Thyroid gland (tissue), 7 donors: Measurements from ENCODE around the genes TAS2R50 and PRB4.

- PRO-cap, 2 experiments, result no peak in any of the 2 experiments
- RAMPAGE, long total RNA, 5 experiments, result no peak in any of the 5 experiments
These were observed 48.9 kb downstream of the A2M start for GRCh38 chr12:9066818-9067182.

GRCh38 chr12:9072160-9073092 lies 43.3 kb downstream of the A2M start:
- PRO-cap, 2 experiments, result no peak in any of the 2 experiments
- RAMPAGE, long total RNA, 5 experiments, result no peak in any of the 5 experiments

DNA sequence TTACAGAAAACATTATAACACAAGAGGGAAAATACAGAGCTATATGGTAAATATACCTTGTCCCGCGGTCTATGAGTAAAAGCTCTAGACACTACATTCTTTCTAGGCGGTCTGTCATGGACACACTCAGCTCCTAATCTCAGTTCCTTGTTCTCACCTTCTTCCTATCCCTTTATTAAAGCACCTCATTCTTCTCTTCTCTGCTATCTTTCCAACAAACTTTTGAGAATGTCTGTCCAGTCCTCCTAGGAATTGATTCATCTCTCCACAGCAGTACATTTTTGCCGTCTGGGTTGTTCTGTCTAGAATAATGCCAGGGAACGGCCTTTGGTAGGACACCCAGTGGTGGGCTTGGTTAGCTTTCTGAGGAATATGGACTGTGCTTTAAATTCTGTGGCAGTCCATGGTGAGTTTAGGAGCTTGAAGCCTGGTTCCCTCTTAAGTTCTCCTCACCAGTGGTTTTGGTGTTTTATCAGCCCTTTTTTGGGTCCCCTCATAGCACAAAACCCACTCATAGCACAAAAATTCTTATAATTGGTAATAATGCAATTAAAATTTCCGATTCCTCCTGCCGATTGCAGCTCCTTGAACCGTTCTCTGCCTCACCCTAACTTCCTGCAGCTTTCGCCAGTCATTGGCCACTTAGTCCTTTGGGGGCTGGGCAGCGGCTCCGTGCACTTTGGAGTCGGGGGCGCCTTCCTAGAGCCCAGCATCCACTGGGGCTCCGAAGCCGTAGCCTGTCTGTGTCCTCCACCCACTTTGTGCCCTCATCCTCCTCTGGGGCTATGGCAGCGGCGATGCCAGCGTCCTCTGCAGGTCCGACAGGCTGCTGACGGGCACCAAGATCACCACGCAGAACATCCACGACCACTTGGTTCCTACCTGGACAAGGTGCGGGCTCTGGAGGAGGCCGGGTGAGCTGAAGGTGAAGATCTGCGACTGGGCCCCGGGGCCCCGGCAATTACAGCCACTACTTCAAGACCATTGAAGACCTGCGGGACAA lies 11.5 kb upstream of the A2M start:
- PRO-cap, 2 experiments, result no peak in any of the 2 experiments
- RAMPAGE, long total RNA, 5 experiments, result no peak in any of the 5 experiments

DNA sequence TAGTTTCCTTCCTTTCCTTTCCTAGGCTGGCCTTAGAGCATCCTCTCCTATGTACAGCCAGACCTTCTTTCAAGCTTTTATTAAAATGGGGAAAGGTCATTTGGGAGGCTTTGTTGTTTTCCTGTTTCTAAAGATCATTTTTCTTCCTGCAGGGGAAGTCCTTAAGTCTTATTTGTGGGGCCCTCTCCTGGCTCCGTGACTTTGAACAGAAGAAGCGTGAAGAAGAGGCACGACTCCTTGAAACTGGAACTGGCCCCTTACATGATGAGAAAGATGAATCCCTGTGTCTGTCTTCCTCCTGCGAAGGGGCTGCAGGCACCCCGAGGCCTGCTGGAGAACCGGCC lies 85.3 kb upstream of the PZP start:
- PRO-cap, 2 experiments, result no peak in any of the 2 experiments
- RAMPAGE, long total RNA, 5 experiments, result start-site peak on the plus strand in 1 of 5 experiments, centred at position 201 of the sequence, 16 reads per replicate

DNA sequence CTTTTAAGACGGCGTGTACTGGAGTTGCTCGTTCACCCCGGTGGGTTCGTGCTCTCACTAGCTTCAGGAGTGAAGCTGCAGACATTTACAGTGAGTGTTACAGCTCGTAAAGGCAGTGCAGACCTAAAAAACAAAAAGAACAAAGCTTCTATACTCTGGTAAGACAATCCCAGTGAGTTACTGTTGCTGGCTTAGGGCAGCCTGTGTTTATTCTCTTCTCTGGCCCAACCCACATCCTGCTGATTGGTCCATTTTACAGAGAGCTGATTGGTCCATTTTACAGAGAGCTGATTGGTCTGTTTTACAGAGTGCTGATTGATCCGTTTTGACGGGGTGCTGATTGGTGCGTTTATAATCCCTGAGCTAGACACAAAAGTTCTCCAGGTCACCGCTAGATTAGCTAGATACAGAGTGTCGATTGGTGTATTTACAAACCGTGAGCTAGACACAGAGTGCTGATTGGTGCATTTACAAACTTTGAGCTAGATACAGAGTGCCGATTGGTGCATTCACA lies 158.0 kb downstream of the KLRB1 start:
- PRO-cap, 2 experiments, result no peak in any of the 2 experiments
- RAMPAGE, long total RNA, 5 experiments, result no peak in any of the 5 experiments

DNA sequence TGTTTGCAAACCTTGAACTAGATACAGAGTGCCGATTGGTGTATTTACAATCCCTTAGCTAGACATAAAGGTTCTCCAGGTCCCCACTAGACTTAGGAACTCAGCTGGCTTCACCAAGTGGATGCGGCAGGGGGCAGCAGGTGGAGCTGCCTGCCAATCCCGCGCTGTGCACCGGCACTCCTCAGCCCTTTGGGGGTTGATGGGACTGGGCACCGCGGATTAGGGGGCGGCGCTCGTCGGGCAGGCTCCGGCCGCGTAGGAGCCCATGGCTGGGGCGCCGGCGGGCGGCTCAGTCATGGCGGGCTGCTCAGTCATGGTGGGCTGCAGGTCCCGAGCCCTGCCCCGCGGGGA lies 157.5 kb downstream of the KLRB1 start:
- PRO-cap, 2 experiments, result no peak in any of the 2 experiments
- RAMPAGE, long total RNA, 5 experiments, result no peak in any of the 5 experiments

- PRO-cap, 2 experiments, result no peak in any of the 2 experiments
- RAMPAGE, long total RNA, 5 experiments, result no peak in any of the 5 experiments
These were observed 4.7 kb downstream of the CLEC2D start for GRCh38 chr12:9674131-9674773.

- PRO-cap, 2 experiments, result no peak in any of the 2 experiments
- RAMPAGE, long total RNA, 5 experiments, result no peak in any of the 5 experiments
These were observed 29.3 kb upstream of the KLRF1 start for GRCh38 chr12:9798010-9798364.

- PRO-cap, 2 experiments, result no peak in any of the 2 experiments
- RAMPAGE, long total RNA, 5 experiments, result no peak in any of the 5 experiments
These were observed 1.2 kb downstream of the CLEC7A start for GRCh38 chr12:10128572-10129334.

GRCh38 chr12:10243900-10244379 lies 31.3 kb downstream of the GABARAPL1 start:
- PRO-cap, 2 experiments, result no peak in any of the 2 experiments
- RAMPAGE, long total RNA, 5 experiments, result no peak in any of the 5 experiments

- PRO-cap, 2 experiments, result peak in 1 of 2 experiments; most common plus-strand start chr12:10311529 (in 1)
- RAMPAGE, long total RNA, 5 experiments, result no peak in any of the 5 experiments
These were observed 3.5 kb downstream of the KLRD1 start for GRCh38 chr12:10311118-10311669.

DNA sequence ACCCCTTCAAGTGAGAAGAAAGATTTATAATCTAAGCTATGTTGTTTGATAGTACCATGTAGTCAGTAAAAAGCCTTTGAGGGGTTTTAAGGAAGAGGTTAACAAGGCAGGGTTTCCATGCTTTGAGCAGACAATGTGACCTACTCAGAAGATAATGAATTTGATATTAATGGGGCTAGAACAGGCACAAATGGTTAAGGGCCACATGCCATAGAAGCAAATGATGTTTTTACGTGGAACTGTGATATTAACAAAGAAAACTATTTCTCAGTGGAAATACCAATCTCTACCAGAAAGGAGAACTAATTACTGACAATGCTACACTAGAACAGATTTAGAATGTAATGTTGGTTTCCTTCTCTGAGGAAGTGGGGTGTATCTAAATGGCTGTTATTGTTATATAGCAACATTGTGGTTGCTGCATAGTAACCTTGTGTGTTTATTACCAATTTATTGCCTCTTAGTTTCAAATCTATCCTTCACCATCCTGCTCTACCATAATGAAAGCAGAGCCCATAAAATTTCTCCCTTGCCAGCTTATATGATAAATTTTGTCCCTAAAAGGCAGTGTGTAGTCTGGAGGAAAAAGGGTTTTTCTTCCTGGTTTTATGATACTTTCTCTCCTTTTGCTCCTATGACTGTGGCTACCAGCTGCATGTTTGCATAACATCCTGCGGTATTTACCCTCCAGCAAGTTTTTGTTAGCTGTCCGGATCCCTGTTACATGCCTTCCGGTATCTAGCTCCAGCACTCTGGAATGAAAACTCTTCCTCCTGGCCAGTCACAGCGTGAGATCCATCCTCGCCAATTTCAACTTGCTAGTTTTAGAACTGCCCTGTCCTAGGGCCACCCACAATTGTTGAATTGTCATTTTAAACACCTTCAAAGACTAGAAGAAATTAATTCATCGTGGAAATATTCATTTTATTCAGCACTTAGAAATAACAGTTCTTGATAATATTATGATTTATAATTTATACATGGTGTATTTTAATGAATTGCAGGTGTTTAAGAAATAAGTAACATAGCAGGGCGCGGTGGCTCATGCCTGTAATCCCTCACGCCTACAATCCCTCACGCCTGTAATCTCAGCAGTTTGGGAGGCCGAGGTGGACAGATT lies 5.7 kb upstream of the KLRK1 start:
- PRO-cap, 2 experiments, result no peak in any of the 2 experiments
- RAMPAGE, long total RNA, 5 experiments, result no peak in any of the 5 experiments

GRCh38 chr12:10722265-10722972 lies 704 bp downstream of the YBX3 start:
- PRO-cap, 2 experiments, result peak in 2 of 2 experiments; most common plus-strand start chr12:10722616 (in 2); most common minus-strand start chr12:10722397 (in 1)
- RAMPAGE, long total RNA, 5 experiments, result no peak in any of the 5 experiments

DNA sequence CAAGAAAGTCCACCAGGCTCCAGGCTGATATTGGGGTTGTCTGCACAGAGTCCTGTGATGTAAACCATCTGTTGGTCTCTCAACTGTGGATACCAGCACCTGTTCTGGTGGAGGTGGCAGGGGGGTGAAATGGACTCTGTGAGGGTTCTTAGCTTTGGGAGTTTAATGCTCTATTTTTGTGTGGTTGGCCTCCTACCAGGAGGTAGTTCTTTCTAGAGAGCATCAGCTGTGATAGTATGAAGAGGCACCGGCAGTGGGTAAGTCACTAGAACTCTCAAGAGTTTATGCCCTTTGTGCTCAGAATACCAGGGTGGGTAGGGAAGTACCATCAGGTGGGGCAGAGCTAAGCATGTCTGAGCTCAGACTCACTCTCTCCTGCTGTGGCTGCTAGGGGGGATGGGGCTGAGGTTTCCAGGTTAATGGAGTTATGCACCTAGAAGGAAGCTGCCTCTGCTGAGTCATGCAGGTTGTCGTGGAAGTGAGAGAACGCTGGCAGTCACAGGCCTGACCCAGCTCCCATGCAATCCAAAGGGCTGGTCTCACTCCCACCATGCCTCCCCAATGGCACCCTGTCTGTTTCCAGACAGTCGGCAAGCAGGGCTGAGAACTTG lies 3.0 kb upstream of the TAS2R14 start:
- PRO-cap, 2 experiments, result no peak in any of the 2 experiments
- RAMPAGE, long total RNA, 5 experiments, result no peak in any of the 5 experiments

- PRO-cap, 2 experiments, result no peak in any of the 2 experiments
- RAMPAGE, long total RNA, 5 experiments, result no peak in any of the 5 experiments
These were observed at the start of gene TAS2R50 for GRCh38 chr12:10986844-10987246. Gene TAS2R50, minus strand, starts transcription at chr12:10986912.

- PRO-cap, 2 experiments, result no peak in any of the 2 experiments
- RAMPAGE, long total RNA, 5 experiments, result no peak in any of the 5 experiments
These were observed 1.2 kb downstream of the SMIM10L1 start for GRCh38 chr12:11172036-11172704.

GRCh38 chr12:11310227-11310774 lies at the start of gene PRB4:
Gene PRB4, minus strand, starts transcription at chr12:11310436.
- PRO-cap, 2 experiments, result no peak in any of the 2 experiments
- RAMPAGE, long total RNA, 5 experiments, result no peak in any of the 5 experiments

- PRO-cap, 2 experiments, result no peak in any of the 2 experiments
- RAMPAGE, long total RNA, 5 experiments, result no peak in any of the 5 experiments
These were observed 9.8 kb upstream of the ETV6 start for GRCh38 chr12:11639656-11640015.

DNA sequence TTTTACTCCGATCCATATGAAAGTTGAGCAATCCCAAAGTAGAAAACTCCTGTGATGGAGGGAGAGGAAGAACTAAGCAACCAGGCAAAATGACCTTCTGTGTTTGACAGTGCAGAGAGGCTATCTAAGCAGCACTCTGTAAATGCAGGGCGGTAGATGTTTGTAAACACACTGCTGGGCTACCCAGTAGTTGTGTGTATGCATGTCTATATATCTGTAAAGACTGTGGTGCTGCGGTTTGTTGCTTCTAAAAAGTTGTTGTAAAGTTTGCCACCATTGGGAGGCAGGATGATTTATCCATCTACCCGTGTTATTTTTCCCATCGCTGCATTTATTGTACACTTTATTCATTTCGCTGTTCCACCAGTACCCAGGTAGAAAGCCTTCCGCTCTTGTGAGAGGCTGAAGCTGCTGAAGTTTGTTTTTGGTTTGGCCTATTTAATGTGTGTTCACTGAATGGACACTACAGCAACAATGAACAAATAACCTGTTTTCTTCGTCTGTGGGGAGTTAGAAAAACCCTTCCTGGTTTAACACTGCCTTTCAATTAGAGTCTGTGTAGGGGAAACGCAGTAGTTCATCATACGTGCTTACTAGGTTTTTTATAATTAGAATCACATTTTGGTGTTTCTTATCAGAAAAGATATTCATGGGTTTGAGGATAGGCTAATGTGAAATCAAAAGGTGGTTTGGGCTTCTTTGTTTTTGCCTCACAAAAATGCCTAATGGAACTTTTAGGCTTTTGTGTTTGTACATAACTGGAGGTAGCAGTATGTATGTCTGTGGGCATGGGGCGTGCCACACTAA lies 1.5 kb downstream of the ETV6 start:
- PRO-cap, 2 experiments, result peak in 2 of 2 experiments; most common plus-strand start position 546 of the sequence (in 1); most common minus-strand start position 394 of the sequence (in 2)
- RAMPAGE, long total RNA, 5 experiments, result no peak in any of the 5 experiments

DNA sequence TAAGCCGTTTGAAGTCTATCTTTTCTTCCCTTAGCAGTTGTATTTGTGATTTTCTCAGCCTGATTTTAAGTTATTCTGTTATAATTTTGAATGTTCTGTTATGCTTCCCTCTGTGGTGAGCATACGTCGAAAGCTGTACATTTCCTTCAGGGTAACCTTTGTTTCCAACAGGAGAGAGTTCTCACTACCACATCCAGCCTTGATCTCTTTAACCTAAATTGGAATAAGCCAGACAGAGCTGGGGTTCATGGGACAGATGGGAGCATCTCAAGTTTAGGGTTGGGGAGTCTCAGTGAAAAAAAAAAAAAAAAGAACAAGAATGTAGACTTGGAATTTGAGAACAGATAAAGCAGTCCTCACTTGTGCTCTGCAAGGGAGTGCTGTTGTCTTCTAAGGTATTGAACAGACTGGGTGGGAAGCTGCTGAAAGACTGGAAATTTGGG lies 58.5 kb downstream of the ETV6 start:
- PRO-cap, 2 experiments, result no peak in any of the 2 experiments
- RAMPAGE, long total RNA, 5 experiments, result no peak in any of the 5 experiments